Fallopian tube (tissue), 1 donor: ENCODE data around the gene DBN1.

- PRO-cap, result no peak
These were observed 5.4 kb upstream of the SLC34A1 start for GRCh38 chr5:177378715-177379407.

- PRO-cap, result no peak
These were observed 2.1 kb downstream of the GRK6 start for GRCh38 chr5:177428553-177429088.

DNA sequence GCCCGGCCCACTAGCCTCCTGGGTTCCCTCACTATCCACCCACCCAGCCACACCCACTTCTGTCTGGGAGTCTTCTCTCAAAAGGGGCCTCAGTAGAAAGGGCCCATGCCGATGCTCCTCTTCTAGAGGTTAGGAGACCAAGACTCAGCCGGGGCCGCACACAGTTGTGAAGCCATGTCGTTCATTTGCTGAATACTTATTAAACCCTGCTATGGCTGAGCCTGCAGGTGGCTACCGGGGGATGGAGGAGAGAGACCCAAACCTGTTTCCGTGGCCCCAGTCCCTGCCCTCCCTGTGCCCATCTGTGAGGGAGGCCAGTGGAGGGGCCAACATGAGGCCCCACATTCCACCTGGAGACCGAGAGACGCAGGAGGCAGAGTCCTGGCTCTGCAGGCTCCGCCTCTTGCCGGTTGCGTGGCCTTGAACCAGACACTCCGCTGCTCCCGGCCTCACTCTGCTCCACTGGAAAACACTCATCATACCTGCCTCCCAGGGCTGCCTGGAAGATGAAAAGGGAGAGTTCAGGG, 8.7 kb downstream of the GRK6 start:
- PRO-cap, result no peak

- PRO-cap, result no peak
These were observed 9.5 kb downstream of the GRK6 start for GRCh38 chr5:177435662-177436729.

DNA sequence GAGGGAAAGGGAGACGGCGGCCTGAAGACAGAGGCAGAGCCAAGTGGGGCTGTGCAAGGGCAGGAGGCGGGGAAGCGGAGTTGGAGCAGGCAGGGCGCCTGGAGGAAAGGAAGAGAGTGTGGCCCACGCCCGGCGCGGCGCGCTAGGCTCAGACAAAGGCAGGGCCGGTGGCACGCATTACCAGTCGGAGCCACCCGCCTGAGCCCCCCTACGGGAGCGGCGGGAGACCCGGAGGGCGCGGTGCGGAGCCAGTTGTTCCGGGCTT, 7.4 kb downstream of the PRR7 start:
- PRO-cap, result no peak

DNA sequence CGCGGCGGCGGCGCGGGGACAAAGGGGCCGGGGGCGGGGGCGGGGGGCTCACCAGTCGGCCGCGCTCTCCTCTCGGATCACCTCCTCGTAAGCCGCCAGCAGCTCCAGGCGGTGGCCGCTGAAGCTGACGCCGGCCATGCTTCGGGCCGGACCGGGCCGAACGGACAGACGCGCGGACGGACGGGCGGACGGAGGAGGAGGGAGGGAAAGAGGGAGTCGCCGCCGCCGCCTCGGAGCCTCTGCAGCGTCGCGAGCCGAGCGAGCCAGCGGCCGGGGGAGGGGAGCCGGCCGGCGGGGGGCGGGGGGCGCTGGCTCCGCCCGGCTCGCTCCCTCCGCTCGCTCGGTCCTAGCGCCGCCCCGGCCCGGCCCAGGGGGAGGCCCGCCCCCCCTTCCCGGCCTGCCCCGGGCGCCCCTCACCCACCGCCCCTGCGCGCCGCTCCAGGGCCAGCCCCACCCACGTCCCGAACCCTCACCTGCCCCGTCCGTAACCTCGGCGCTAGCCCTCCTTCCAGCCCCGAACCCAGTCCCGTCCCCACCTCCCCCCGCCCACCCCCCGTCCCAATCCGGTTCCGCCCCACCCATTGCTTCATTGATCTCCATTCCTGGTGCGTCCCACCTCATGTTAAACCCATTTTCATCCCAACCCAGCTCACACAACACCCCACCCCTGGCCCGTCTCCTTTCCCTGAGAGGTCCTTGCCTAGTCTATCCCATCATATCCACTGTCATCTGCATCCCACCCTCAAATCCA, at the start of gene DBN1:
TSS of gene DBN1 (minus strand) at position 251 of the 751 bp plus-strand sequence.
- PRO-cap, result unidirectional peak, minus-strand start at position 241 of the sequence; unidirectional peak, minus-strand start at position 342 of the sequence

DNA sequence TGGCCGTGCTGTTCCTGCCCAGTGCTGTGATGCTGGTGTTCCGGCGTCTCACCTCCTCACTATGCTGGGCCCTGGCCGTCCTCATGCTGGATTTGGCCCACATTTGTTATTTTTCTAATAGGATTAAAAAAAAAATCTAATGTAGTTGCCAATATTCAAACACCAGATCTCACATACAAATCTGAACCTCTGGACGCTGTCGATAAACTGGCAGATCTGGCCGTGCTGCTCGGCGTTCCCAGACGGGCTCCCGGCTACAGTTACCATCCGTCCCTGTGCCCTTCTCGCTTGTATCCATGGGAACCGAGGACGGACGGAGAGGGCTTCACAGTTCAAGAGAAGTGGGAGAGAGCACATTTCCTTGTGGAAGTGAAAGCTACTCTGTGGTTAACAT, 6.2 kb upstream of the DBN1 start:
- PRO-cap, result no peak

- PRO-cap, result unidirectional peak, minus-strand start at chr5:177484720; unidirectional peak, minus-strand start at chr5:177485071
These were observed 11.2 kb upstream of the DBN1 start for GRCh38 chr5:177484525-177485129.

- PRO-cap, result no peak
These were observed 4.1 kb upstream of the PDLIM7 start for GRCh38 chr5:177501398-177502086.

GRCh38 chr5:177531142-177531702, 14.5 kb upstream of the DDX41 start:
- PRO-cap, result no peak

- PRO-cap, result no peak
These were observed 15.6 kb upstream of the DDX41 start for GRCh38 chr5:177532328-177532786.

GRCh38 chr5:177595277-177596281, 3.6 kb downstream of the TMED9 start:
- PRO-cap, result no peak

GRCh38 chr5:177939183-177940129, 56.6 kb downstream of the PROP1 start:
- PRO-cap, result no peak

DNA sequence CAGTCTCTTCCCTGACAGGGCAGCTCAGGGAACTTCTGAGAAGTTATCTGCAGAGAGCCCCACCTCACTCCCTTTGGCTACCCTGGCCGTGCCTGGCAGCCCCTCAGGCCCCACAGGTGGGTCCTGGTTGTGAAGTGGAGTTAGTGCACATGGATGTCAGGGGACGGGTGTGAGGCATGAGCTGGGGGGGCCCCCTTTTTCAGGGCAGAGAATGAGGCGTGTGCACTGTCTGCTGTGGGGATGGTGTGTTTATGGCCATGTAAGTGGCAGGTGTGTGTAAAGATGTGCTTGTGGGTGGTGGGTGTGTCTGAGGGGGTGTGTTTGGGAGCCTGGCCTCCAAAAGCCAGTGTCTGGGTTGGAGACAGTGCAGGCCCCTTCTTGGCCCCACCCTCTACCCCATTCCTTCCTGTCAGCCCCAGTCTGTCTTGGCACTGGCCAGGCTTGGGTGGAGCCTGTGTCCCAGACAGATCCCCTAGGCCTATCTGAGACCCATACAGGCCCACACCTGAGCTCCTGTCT, 7.3 kb upstream of the RMND5B start:
- PRO-cap, result no peak

DNA sequence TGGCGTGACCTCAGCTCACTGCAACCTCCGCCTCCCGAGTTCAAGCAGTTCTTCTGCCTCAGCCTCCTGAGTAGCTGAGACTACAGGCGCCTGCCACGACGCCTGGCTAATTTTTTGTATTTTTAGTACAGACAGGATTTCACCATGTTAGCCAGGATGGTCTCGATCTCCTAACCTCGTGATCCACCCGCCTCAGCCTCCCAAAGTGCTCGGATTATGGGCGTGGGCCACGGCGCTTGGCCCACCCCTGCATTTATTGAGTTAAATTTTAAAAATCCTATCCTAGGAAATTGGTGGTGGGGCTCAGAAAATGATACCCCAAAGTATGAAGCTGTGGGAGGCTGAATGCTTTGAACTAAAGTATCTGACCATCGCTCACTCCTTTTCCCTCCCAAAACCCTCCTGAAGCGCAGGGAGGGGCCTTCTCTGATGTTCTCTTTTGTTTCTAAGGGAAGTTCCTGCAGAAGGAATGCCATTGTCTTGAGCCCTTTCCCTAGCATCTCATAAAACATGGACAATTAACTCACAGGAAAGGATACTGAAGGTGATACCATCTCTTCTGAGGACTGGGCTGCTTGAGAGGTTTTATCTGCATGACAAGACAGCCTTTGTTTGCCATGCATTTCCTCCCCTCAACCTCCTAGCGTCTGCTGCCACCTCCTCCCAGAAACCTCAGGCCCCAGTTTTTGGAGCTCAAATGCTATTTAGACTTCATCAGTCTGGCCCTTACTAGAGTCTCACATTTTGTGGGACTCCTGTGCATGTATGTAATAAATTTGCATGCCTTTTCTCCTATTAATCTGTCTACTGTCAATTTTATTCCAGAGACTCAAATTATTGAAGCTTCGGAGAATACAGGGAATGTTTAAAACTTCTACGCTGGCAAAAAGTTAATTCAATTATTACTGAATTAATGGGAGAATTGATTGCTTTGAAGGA, 4.3 kb upstream of the RMND5B start:
- PRO-cap, result no peak

GRCh38 chr5:178182142-178182638, 5.0 kb downstream of the GMCL2 start:
- PRO-cap, result no peak

GRCh38 chr5:178203753-178204214, 549 bp upstream of the HNRNPAB start:
- PRO-cap, result no peak

GRCh38 chr5:178210339-178210999, 6.1 kb downstream of the HNRNPAB start:
- PRO-cap, result no peak

DNA sequence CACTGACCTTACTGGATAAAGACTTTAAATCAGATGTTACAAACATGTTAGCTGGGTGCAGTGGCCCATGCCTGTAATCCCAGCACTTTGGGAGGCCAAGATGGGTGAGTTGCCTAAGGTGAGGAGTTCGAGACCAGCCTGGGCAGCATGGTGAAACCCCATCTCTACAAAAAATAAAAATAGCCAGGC, 12.3 kb downstream of the HNRNPAB start:
- PRO-cap, result no peak

- PRO-cap, result no peak
These were observed 105.6 kb upstream of the PHYKPL start for GRCh38 chr5:178338075-178338769.